HL-60 (cell line): Measurements from ENCODE around the genes LGALS12 and MACROD1.

DNA sequence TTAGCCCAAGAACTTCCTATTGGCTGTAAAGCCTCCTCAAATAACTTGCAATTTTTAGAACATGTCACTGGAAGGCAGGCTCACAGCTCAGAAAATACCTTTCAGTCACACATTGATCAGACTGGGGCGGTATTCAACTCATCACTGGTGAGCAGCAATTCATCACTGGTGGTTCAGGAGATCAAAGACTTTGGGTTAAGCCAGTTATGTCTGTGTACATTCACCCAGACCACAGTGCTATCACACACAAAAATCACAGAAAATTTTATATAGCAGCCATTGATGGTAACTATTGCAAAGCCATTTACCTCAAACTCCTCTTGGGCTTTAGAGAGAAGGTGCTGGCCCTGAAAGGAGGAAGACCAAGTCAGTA lies 13.8 kb upstream of the WDR74 start:
- RRBS, result no CpG with 5 or more reads among the region's 1 CpG

- RRBS, result 3% methylated on average over 3 of the region's 34 CpGs
Measured at GRCh38 chr11:62854895-62855962, 15.8 kb upstream of the WDR74 start.

GRCh38 chr11:63505692-63506560 lies at the start of gene LGALS12:
Gene LGALS12 (plus strand): TSS chr11:63506084.
- RRBS, result 5% methylated on average over 3 of the region's 21 CpGs

DNA sequence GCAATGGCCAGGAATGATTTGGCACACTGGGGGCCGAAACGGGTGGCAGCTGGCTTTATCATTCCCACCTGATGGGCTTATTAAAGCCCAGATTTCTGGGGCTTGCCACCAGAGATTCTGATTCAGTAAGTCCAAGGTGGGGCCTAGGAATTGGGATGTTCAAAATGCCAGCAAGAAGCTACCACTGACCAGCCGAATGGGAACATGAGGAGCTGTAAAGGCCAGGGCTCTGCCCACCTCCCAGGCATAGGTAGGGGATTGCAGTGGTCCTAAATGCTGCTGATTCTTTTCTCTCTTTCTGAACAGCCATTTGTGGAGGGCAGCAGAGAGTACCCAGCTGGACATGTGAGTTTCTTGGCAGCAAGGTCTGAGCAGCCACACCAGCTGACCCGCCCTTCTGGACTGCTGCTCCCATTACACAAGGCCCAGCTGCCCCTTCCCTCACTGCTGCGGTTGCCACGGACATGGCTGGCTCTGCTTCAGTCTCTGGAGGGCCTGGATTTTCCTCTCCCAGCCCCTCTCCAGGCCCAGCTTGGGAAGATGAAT lies 4.3 kb downstream of the LGALS12 start:
- RRBS, result no CpG with 5 or more reads among the region's 6 CpGs

GRCh38 chr11:63532889-63533770 lies 3.5 kb upstream of the PLAAT4 start:
- RRBS, result no CpG with 5 or more reads among the region's 9 CpGs

DNA sequence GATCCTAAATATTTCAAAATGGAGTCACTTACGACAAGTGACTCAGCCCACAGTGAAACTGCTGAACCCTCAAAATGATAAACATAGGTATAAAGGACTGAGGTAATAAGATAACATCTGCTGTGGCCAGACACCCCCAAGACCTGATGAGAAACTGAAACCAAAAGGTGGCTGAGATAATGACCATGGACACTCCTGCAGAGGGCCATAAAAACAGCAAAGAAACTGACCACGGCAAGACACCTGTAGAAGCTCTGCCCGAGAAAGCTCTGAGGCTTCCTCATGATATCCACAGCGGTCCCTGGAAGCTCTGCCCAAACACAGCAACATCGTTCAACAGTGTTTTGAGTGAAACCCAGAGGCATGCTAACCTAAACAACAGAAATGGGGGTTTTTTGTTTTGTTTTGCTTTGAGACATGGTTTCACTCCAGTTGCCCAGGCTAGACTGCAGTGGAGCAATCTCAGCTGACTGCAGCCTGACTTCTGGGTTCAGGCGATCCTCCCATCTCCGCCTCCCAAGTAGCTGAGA lies 1.6 kb upstream of the PLAAT4 start:
- RRBS, result no CpG with 5 or more reads among the region's 7 CpGs

GRCh38 chr11:63608429-63608916 lies 5.8 kb downstream of the PLAAT3 start:
- RRBS, result no CpG with 5 or more reads among the region's 5 CpGs

- RRBS, result 8% methylated on average over 7 of the region's 33 CpGs
Measured at GRCh38 chr11:63613450-63613974, 721 bp downstream of the PLAAT3 start.

DNA sequence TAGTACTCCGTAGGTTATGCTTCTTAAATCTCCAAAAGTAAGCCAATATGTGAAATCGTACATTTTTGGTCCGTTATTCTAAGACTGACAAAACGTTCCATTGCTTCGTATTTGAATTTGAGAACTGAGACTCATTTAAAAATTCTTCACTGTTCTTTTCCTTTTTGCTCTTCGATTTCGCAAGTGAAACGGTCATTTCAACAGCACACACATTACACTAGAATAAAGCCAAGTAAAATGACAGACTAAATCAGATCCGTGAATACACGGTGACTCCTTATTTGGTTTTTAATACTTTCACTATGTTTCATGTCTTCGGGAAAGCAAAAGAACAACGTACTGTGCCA lies 907 bp downstream of the ATL3 start:
- RRBS, result no CpG with 5 or more reads among the region's 12 CpGs

GRCh38 chr11:63762007-63762445 lies 6.5 kb downstream of the ZFTA start:
- RRBS, result 96% methylated on average over 4 of the region's 15 CpGs

GRCh38 chr11:63842514-63843681 lies 4.0 kb downstream of the MARK2 start:
- RRBS, result no CpG with 5 or more reads among the region's 7 CpGs

DNA sequence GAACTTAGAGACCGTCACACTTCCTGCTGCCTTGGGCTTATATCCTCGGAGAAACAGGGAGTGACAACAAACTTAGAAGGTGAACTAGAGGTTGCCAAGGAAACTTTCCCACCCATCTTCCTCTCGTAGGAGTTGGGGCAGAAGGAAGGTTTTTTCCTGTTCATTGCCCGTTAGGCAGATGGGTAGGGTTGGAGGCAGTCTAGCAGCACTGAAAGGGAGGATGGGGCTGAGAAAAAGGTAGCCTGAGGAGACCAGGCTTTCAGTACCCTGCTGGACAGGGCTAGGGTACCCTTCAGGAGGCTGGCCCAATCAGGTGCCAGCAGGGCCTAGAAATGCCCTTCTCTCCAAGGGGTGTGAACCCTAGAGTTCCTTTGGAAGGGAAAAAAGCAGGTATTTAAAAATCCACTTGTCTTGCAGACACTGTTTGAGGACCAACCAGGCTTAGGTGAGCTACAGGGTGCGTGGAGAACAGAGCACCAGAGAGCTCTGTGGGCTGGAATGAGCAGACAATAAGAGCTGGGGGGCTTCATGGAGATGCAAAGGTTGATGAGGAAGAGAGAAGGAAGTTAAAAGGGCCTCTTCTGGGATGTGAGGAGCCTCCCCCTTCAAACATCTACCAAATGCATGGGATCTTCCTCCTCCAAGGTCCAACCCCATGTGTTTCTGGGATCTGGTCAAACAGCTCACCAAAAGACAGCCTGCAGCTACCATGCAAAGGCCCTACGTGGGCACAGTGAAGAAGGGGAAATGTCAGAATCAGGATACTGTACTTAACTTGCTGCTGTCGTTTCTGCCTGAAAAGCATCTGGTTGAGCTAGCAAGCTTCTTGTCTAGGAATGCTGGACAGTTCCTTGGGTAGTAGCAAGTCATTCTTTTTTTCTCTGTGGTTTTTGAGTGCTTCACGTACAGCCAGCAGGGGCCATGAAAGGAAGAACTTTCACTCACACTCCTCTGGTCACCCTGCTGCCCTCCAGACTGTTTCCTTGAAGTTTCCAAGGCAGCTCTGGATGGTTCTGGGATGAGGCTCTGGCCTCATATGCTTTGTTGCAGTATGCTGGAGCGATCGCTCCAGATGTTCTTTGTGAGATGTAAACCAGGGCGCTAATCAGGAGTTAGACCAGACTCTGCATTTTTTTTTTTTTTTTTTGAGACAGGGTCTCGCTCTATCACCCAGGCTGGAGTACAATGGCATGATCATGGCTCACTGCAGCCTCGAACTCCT lies 25.0 kb downstream of the RCOR2 start:
- RRBS, result no CpG with 5 or more reads among the region's 13 CpGs

- RRBS, result no CpG with 5 or more reads among the region's 10 CpGs
Measured at GRCh38 chr11:63918654-63919220, 1.8 kb upstream of the RCOR2 start.

DNA sequence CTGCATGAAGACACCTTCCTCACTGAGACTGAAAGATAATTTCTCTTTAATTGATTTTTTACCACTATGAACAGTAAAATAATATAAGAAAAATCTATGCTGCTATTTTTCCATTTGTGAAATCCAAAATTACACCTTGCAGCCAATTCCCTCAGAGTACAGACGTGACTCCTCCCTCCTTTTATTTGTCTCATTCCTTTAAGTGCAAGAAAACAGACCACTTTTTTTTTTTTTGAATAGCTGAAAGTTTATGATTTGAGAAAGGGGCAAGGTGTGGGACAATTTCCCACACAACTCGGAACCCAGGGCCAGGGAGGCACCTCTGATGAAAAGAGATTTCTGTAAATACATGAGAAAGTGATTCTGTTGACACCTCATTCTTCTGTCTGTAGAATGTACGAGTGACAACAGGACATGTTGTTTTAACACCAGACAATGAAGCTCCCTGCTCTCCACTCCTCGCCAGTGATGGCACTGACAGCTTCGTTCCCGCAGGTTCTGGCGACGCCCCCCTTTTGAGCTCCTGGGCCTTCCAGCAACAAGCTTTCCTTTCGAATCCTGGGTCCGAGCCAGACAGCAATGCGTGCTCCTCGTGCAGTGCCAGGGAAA lies 50.6 kb downstream of the MACROD1 start:
- RRBS, result no CpG with 5 or more reads among the region's 12 CpGs

DNA sequence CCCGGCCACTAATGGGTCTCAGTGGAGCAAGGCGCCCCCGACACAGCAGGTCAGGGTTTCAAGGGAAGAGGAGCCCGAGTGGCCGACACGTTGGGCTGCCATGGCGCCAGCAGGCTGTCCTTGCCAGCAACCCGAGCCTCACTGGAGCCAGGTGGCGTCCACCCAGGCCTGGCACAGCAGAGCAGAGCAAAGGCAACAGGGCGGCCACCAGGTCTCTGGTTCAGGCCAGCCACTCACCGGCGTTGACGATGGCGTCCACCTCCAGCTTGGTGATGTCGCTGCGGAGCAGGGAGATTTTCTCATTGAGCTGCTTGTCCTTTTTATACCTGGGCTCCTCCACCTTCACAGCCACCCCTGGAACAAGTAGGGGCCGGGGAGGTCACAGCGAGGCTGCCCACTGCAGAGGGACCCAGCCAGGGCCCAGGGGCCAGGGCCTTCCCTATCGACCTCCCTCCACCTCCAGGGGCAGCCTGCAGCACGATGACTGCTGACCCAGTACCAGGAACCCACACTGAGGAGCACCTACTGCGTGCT lies 14.8 kb downstream of the MACROD1 start:
- RRBS, result no CpG with 5 or more reads among the region's 21 CpGs

DNA sequence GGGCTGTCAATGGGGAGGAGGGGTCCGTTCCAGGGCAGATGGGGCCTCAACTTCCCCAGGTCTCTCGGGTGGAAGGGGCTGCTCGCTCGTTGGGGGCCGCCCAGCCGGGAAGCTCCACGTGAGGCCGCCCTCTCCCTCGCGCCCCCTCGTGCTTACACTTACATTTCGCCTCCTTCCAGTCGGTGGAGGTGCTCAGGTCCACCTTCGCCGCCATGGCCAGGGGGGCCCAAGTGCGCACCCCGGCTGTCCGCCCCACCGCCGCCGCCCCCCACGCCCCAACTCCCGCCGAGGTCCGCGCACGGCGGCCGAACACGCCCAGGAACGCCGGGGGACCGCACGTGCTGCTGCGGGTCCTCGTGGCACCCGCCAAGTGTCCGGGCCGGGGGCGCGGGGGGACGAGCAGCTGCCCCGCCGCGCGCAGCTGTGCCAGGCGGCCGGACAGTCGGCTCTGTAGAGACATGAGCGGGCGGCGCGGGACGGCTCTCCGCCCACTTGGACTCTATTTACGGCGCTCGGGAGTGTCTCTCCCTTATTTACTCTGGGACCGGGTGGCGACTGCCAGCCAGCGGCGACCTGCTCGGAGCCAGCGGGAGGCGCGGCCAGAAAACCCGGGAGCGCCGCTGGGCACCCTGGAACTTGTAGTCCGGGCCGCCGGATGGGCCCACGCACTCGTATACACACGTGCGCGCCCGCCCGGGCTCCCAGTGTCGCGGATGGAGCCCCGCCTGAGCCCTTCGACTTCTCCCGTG lies at the start of gene MACROD1:
Gene MACROD1, minus strand, starts transcription at position 579 of the 749 bp plus-strand sequence.
- RRBS, result 2% methylated on average over 54 of the region's 84 CpGs

DNA sequence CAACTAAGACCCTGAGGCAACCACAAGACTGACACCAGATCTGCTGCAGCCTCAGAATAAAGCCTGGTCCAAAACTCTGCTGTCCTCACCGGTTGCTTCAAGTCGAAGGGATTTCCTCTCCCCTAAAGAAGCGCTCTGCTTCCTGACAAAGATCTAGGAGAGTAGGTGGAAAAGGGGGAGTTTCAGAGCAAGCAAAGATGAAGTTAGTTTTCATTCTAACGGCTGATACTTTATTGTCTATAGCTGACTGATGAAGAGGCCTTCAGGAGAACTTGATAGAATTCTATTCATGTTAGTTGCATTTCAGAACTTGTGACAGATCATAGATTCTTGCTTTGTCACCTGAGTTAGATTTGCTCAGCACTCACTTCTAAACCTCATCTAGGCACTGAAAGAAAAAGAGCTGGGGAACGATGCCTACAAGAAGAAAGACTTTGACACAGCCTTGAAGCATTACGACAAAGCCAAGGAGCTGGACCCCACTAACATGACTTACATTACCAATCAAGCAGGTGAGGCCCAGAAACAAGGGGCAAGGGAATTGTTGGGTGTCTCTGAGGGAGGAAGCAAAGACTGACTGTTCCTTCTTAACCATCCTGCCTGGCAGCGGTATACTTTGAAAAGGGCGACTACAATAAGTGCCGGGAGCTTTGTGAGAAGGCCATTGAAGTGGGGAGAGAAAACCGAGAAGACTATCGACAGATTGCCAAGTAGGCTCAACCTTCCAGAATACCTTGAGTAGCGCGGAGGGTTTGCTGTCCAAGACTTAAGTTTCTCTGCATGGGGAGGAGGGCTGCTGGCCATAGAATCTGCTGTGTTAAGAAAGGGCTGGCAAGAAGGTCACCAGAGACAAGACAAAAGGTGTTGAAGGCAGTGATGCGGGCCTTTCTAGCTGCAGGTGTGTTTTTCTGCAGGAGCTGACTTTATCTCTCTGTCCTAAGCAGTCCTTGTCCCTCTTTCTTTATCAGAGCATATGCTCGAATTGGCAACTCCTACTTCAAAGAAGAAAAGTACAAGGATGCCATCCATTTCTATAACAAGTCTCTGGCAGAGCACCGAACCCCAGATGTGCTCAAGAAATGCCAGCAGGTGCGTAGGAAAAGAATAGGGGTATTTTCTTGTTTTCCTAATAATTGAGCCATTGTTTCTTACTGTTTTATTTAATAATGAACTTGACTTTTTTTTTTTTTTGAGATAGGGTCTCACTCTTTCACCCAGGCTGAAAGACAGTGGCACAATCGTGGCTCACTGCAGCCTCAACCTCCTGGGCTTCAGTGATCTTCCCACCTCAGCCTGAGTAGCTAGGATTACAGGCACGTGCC lies 9.2 kb upstream of the FERMT3 start:
- RRBS, result no CpG with 5 or more reads among the region's 19 CpGs

DNA sequence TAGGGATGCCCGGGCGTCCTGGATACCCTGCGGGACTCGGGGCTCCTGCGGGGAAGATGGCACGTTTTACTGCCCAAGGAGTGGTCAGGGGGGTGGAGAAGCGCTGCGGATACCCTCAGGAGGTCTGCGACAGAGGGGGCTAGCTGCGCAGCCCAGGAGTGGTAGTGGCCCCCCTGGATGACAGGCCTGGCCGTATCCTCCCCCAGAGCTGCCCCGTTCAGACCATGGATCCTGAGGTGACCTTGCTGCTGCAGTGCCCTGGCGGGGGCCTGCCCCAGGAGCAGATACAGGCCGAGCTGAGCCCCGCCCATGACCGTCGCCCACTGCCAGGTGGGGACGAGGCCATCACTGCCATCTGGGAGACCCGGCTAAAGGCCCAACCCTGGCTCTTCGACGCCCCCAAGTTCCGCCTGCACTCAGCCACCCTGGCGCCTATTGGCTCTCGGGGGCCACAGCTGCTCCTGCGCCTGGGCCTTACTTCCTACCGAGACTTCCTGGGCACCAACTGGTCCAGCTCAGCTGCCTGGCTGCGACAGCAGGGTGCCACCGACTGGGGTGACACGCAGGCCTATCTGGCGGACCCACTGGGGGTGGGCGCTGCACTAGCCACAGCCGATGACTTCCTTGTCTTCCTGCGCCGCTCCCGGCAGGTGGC lies 482 bp downstream of the NUDT22 start:
- RRBS, result 6% methylated on average over 1 of the region's 35 CpGs